ENCODE measurements around a stretch of chr10.

DNA sequence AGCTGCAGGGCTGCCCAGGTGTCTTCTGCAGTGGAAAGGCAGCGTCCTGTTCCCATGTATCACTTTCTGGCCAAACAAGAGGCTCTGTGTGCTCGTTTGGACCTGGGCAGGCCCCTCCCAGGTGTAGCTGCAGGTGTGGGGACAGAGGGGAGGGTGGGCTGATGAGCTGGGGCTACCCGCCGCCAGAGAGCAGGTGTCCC, 75.7 kb upstream of the NKX6-2 start:
- PRO-cap = no peak
- RAMPAGE, long total RNA, 3 experiments = no peak in any of the 3 experiments

- PRO-cap = no peak
- RAMPAGE, long total RNA, 3 experiments = no peak in any of the 3 experiments
Observed at GRCh38 chr10:133012671-133013148, 70.3 kb upstream of the CFAP46 start.

GRCh38 chr10:133015263-133015468, 72.6 kb upstream of the ADGRA1 start:
- PRO-cap = no peak
- RAMPAGE, long total RNA, 3 experiments = no peak in any of the 3 experiments

DNA sequence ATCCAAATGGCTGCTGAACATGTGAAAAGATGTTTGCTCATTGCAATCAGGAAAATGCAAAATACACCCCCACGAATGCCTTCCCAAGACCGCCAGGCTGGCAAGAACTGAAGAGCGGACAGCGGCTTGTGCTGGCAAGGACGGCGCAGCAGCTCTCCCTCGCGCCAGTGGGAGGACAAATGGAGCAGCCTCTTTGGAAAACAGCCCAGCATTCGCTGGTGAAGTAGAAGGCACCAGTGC, 2.5 kb downstream of the KNDC1 start:
- PRO-cap = no peak
- RAMPAGE, long total RNA, 3 experiments = no peak in any of the 3 experiments

- PRO-cap = no peak
- RAMPAGE, long total RNA, 3 experiments = no peak in any of the 3 experiments
Observed at GRCh38 chr10:133229028-133229528, 939 bp upstream of the UTF1 start.

- PRO-cap = no peak
- RAMPAGE, long total RNA, 3 experiments = no peak in any of the 3 experiments
Observed at GRCh38 chr10:133236802-133237326, 791 bp upstream of the VENTX start.

DNA sequence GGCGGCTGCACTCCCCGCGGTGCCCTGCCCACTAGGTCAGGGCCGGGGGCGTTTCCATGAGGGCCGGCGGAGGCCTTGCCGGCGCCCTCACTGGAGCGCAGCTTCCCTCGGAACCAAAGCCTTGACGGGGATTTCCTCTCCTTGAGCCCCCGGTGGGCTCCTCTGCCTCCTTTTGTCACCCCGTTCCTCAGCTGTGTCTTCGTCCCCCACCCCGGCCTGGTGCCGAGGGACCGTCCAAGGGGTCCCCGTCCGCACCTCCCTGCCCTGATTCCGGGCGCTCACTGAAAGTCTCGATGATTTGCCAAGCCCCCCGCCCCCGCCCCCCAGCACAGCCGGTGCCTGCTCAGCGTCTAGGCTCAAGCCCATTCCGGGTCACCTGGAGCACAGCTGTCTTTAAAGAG, 570 bp downstream of the VENTX start:
- PRO-cap = no peak
- RAMPAGE, long total RNA, 3 experiments = no peak in any of the 3 experiments

GRCh38 chr10:133260796-133262051, 15.4 kb downstream of the ADAM8 start:
- PRO-cap = unidirectional peak, plus-strand start at chr10:133261575; unidirectional peak, minus-strand start at chr10:133261959
- RAMPAGE, long total RNA, 3 experiments = no peak in any of the 3 experiments

- PRO-cap = no peak
- RAMPAGE, long total RNA, 3 experiments = no peak in any of the 3 experiments
Observed at GRCh38 chr10:133294064-133295134, 14.3 kb downstream of the TUBGCP2 start.

GRCh38 chr10:133343524-133343948, 3.6 kb upstream of the PRAP1 start:
- PRO-cap = no peak
- RAMPAGE, long total RNA, 3 experiments = no peak in any of the 3 experiments

All from gastrocnemius medialis (tissue), 3 donors.